Pulmonary lymph node (tissue), 1 donor: ENCODE measurements around the gene SNTN.

DNA sequence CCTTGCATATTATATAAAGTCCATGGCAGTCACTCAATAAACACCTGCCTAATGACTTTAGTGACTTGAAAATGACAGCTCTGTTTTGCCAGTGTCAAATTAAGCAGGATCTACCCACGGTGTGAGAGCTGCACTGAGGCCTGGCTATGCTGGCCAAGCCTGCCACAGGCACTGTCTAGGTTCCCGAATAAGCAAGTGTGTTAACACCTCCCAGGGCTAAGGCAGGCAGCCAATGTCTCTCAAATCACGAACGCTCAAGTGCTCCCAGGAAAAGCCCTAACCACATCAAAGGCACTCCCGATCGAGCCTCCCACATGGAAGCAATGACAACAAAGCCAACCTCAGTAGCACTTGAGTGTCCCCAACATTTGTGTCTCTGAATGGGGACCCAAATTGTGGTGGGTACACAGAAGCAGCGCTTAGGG is 233.8 kb upstream of the FEZF2 start:
- PRO-cap, result no peak

DNA sequence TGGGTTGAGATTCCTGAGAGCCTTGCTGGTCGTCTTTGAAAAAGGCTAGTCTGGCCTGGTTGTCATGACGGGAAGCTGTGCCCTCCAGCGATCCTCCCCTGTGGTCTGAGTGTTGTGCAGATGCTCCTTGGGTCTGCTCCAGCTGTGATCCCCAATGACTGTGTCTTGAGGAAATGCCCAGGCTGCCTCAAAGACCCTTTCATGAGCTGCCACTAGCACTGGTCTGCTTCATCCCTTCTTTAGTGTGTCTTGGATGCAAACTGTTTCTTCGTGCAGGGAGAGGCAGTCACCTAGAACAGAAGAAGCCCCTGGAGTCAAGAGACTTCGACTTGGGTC is 110.9 kb upstream of the SYNPR start:
- PRO-cap, result no peak

DNA sequence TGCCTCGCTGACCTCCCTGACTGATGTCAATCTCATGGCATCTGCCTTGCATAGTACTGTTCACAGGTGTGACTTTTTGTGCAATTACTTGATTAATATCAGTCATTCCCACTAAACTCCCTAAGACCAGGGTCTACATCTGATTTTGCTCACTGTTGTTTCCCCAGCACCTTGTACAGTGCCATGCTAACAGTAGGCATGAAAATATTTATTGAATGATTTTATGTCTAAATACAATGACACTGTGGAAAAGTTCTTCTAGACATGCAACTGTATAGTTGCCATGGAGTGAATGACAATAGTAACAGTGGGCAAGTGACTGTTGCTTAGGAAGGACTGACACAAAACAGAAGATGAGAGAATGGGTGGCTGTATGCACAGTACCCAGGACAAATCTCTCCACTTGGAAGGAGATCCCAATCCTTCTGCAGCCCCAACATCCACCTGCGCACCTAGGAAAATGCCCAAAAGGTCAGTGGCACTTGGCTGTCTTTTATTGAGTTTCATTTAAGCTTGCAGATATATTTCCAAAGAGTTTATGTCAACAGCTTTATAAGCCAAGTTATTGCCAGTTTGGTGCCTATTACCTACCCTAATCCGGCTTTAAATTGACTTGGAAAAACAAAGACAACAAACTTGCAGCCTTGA is at the start of gene SNTN:
Gene SNTN (plus strand): TSS at position 349 of the 648 bp plus-strand sequence.
- PRO-cap, result no peak

DNA sequence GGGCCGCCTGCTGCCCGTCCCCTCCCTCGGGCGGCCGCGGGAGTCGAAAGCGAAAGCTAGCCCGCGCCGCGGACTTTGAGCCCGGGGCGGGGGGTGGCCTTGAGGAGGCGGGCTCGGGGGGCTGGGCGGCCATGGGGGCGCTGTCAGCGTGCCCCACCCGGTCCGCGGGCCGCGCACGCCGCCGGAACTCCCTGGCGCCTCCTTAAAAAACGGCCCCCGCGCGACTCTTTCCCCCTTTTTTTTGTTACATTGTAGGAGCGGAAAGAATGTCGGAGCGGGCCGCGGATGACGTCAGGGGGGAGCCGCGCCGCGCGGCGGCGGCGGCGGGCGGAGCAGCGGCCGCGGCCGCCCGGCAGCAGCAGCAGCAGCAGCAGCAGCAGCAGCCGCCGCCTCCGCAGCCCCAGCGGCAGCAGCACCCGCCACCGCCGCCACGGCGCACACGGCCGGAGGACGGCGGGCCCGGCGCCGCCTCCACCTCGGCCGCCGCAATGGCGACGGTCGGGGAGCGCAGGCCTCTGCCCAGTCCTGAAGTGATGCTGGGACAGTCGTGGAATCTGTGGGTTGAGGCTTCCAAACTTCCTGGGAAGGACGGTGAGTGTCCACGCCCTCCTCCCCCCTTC is 48.8 kb downstream of the ATXN7 start:
- PRO-cap, result bidirectional peak, plus-strand start at position 132 of the sequence, minus-strand start at position 31 of the sequence; bidirectional peak, plus-strand start at position 288 of the sequence, minus-strand start at position 243 of the sequence

- PRO-cap, result no peak
These were observed 56.3 kb downstream of the PSMD6 start for GRCh38 chr3:63966942-63967386.

DNA sequence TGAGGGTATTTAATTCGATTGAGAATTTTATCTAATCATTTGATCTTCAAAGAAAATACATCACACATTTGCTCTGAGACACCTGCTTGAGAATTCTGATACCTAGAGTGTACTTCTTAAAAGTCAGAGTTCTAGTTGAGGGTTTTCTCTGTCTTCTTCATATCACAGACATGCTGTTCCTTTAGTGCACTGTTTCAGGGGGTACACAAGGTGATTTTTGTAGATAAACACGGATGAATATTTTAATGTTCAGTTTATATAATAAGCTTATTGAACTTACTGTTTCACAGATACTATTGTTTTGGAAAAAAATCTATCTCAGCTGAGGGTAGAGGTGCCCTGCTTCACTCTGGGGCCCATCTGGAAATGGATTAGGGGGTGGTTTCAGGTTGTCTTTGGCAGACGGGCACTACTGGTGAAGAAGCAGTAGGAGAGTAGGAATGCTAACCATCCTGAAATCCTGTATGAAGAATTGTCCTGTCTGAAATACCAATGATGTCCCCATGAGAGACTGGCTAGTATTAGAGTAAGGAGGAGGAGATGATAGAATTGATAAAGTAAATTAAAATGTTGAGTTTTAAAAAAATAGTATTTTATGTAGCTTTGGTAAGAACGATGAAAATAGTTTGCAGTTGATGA is 45.9 kb downstream of the PSMD6 start:
- PRO-cap, result no peak

DNA sequence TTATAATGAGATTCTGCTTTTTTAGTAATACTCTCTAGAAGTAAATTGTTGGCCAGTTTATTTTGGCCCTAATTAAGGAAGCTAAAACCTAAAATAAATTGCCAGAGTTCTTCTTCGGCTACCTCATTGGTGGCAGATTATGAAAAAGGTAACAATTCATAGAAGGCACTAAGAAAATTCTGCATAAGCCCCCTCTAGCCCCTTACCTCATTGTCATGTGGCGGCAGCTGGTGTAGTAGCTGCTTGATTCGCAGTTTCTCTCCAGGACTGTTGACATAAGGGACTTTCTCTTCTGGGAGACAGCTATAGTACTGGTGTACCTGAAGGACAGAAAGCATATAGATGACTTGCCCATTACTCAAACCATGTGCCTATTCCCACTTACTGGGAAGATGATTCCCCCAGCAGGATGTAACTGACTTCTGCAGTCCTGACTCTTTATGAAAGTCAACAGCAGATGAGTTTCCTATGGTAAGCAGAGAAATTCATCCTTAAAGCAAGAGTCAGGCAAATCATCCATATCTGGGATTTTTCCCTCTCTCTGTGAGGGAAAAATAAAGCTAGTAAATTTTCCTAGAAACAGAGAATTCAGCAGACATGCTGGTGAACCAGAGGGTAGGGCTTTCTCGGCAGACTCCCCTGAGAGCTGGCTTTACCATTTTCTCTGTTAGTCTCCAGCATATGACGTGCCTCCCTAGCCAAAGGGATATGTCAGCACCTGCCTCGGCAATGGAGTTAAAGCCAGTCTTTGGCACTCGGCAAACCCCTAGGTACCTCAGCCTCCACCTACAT is 62.3 kb downstream of the PRICKLE2 start:
- PRO-cap, result no peak

- PRO-cap, result unidirectional peak, minus-strand start at chr3:64386903
These were observed 161.4 kb upstream of the PRICKLE2 start for GRCh38 chr3:64386802-64387001.

- PRO-cap, result no peak
These were observed 219.8 kb upstream of the PRICKLE2 start for GRCh38 chr3:64444581-64445976.

DNA sequence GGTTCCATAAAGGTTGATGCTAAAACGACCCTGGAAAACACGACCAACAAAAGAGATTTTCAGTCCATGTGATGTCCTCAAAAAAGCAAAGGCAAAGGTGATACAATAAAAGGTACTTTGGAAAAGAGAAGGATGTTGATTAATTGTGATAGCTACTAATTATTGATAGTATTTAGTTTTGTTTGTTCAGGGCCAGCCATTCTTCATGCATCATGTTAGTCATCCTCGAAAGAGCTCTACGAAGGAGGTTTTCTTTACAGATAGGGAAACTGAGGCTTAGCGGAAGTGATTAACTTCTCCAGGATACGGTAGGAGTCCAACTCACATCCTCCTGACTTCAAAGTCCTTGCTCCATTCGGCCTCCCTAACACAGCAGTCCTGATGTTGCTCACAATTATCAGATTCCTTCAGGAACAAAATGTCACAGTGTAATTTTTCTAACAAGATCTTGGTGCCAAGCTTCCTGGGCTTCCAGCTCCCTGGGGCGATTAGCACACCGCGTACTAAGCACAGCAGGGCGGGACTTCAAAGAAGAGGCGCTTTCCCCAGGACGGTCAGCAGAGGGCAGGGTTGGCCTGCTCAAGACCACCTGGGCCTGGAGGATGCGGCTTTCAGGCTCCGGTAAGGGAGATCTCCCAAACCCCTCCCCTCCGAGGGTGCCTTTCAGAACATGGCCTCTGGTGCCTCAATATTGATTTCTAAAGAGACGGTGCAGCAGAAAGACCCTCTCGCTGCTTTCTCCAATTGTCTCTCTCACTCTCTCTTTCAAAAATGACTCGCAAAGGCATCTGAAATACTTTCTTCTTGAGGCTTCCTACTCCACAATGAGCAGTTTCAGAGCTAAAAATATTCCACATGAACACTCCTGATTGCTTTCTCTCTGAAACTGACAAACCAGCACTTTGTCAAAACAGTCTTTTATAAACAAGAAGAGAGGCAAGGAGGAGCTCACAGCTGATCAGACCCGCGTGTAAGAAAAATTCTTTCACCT is 154.3 kb downstream of the ADAMTS9 start:
- PRO-cap, result no peak

GRCh38 chr3:64696918-64697314 is 9.1 kb upstream of the ADAMTS9 start:
- PRO-cap, result no peak

DNA sequence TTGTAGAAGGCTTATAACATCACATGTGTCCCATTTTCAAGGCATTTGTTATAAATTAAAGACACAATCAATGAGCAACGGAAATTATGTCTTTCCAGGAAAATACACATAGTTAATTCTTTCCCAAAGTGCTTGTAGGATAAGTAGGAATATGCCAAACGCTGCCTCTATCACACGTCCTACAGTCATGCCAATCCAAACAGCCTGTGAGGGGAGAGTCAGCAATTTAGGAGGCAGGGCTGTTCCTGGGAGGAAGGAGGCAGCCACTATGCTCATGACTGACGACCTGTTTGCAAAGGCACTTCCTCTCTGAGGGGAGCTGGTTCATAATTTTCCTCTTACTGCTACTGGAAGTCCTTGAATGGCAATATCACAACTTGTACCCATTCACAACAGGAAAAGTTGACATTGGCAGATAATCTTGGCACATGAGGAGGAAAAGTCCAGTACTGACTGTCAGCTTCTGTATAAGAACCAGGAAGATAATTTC is 267.1 kb upstream of the ADAMTS9 start:
- PRO-cap, result no peak

DNA sequence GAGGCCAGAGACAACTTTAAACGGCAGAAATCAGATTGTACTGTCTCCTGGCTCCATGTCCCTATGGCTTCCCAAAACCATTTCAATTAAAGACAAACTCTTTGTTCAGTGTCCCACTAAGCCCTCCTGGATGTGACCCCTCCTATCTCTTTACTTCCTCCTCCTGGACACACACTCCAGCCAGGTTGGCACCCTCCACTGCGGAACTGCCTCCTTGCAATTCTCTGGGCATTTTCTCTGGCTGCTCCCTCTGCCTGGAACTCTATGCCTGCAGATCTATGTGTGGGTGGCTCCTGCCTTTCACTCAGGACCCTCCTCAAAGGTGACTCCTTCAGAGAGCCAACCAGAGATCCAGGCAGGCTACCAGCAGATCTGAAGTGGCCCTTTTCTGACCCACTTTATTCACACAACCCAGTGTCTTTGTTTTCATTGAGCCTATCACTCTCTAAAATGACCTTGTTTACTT is 626.7 kb downstream of the MAGI1 start:
- PRO-cap, result no peak

GRCh38 chr3:66037541-66038263 is 1.0 kb downstream of the MAGI1 start:
- PRO-cap, result no peak

- PRO-cap, result no peak
These were observed 38.5 kb upstream of the SLC25A26 start for GRCh38 chr3:66182325-66182621.

GRCh38 chr3:66370166-66371056 is 130.4 kb downstream of the LRIG1 start:
- PRO-cap, result no peak

DNA sequence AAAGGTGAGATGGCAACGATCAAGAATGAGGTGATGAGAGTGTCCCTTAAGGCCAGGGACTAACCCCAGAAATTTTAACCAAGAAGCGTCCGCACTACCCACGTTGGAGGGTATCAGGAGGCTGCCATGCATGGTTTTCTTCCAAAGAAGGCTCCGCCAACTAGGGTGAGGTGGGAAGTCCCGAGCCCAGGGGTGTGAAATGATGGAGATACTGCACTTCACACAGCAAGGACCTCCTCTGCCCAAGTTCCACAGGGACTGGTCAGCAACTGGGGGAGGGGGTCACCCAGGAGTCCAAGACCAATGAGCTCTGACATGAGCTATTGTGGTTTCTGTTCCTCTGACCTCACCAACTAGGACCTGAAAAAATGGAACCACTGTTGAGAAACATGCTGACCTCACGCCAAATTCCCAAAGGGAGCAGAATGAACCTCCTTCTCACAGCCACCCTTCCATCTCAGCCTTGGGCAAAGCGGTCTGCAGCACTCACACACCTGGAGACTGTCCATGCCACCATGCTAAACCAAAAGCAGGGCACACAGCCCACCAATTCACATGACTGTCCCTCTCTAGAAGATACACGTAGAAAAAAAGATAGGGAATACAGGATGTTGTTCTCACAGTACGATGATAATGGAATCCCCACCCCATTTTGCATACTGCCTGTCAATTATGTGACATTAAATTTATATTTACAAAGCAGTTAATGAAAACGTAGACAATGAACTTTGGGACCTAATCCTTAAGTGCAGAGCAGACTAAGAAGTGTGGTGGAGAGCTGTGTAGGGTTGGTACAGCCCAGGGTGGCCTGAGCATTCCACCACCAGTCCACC is 69.3 kb downstream of the LRIG1 start:
- PRO-cap, result no peak

DNA sequence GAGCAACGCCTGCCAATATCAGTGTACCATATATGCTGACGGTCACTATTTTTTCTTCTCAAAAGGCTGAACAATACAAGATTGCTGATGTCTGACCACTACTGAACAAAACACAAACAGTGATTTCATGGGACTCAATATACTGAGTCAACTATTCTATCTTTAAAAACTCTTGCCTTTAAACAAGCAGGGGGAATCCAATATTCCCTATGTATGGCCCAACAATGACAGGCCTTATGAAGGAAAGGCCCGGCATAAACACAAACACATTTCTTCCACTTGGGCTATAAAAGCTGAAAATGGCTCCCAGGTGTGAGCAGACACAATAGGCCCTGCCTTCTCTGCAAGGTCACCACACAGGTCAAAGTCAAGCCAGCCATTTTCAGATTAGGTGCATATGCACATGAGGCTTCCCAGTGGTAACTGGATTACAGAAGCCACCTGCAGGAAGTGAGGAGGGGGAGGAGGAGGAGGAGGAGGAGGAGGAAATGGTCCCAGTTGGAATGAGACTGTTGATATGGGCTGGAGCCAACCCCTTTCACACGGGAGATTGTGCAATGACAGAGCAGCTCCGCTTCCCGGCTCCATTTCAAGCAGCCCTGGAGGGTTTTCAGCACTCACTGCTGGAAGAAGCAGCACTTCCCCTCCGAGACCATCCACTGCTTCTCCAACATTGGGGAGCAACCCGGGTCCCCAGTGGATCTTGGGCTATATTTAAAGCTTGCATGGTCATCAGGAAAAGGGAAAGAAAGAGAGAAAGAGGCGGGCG is 58.6 kb downstream of the LRIG1 start:
- PRO-cap, result no peak

DNA sequence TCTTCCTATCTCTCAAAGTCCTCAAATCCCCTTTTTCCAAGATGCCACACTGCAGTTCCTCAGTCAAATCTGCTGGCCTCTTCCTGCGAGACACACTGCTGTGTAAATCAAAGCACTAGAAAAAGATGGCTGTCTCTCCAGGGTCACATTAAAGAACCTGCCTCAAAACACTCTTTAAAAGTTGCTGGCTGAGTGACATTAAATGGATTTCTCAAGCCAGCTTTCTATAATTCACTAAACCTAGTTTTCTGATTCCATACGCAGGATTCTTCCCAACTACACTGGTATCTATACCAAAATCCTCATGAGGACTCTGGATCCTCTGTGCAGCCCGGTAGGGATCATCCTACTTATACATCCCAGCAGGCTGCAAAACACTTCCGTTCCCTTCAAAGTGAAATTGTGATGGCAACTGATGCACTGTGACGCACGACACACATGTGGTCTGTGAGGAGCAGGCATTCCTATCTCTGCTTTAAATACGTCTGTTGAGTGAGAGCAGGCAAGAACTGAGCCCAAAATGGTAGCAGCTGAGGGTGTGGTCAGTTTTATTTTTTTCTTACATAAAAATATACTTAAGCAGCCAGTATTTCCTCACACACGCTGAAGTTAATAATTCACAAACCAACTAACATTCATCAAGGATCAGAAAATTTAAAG is 24.2 kb downstream of the LRIG1 start:
- PRO-cap, result no peak

- PRO-cap, result no peak
These were observed 2.4 kb downstream of the LRIG1 start for GRCh38 chr3:66498072-66499241.